ENCODE results near the genes PI4KA, TMEM191C and CCDC116.

- PRO-cap = no peak
These were observed 5.5 kb downstream of the SERPIND1 start for GRCh38 chr22:20778998-20780193.

- PRO-cap = no peak
These were observed 7.6 kb downstream of the SERPIND1 start for GRCh38 chr22:20781426-20782026.

DNA sequence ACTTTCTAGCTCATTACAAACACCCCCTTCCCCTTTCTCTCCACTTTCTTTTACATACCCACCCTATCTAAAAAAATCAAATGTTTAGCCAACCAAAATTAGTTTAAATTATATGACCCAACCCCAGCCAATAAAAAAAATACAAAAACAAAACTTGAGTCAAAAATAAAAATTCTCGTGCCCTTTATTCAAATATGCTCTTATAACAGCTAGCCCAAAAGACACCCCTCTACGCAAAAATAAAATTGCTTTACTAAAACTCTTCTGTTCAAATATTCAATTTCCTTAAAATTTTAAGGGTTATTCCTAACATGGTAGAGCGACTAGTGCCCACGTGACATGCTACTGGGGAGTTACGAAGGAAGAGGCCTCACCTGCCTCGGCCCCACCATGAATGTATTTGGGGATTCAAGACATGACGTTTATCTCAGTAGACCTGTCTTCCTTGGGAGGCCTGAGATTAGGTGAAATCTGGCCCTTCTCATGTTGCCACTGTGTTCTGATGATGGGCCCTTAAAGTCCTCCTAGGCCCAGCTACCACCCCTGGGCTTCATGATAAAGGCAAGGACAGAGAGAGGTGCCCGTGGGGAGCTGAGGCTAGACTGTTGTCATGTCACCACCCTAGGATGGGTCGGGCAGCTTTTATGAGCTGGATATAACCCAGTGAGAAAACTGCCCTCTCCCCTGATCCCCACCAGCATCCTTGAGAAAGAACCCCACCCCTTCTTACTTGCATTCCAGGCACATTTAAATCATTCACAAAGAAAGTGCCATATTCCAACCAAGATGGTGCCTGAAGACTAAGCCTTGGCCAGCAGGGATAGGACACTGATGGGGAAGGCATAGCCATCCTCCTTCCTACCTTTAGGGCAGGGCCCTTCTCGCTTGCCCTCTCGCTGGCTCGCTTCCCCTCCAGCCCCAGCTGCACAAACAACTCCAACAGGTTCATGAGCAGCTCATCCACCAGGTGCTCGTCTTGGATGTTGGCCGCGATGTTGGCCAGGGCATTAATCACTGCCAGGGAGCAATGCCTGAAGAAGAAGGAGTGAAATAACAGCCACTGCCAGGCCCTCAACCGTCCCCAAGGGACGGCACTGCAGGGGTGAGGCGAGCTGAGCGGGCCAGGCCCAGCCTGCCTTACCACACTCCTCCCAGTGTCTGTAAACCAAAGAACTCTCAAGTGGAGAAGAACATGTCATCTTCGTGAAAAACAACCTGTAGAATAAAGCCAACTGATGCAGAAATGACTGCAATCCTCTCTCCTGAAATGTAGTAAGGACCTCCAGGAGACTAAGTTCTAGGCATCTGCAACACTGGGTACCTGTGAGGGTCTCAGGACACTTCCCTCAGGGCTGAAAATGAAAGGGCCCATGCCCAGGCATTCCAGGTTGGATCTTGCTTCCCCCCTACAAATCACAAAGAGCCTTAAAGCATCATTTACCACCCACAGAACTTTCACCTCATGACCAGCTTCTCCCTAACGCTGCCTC is 21.9 kb downstream of the SERPIND1 start:
- PRO-cap = no peak

DNA sequence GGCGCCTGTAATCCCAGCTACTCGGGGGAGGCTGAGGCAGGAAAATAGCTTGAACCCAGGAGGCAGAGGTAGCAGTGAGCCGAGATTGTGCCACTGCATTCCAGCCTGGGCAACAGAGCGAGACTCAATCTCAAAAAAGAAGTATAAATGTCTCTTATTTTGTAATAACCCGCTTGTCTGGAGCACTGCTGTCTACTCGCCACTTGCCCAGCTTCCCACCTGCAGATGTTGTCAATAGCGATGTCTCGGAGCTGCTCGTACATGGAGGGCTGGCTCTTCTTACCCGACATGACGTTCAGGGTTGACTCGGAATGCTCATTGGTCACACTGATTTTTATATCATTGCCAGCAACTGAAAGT is 27.8 kb downstream of the SERPIND1 start:
- PRO-cap = no peak

GRCh38 chr22:20858195-20858939 is at the start of gene PI4KA:
Gene PI4KA, minus strand, starts transcription at chr22:20858811.
- PRO-cap = bidirectional peak, plus-strand start at chr22:20858526, minus-strand start at chr22:20858379; bidirectional peak, plus-strand start at chr22:20859093, minus-strand start at chr22:20858761

GRCh38 chr22:20867115-20868359 is 8.7 kb downstream of the SNAP29 start:
- PRO-cap = no peak

DNA sequence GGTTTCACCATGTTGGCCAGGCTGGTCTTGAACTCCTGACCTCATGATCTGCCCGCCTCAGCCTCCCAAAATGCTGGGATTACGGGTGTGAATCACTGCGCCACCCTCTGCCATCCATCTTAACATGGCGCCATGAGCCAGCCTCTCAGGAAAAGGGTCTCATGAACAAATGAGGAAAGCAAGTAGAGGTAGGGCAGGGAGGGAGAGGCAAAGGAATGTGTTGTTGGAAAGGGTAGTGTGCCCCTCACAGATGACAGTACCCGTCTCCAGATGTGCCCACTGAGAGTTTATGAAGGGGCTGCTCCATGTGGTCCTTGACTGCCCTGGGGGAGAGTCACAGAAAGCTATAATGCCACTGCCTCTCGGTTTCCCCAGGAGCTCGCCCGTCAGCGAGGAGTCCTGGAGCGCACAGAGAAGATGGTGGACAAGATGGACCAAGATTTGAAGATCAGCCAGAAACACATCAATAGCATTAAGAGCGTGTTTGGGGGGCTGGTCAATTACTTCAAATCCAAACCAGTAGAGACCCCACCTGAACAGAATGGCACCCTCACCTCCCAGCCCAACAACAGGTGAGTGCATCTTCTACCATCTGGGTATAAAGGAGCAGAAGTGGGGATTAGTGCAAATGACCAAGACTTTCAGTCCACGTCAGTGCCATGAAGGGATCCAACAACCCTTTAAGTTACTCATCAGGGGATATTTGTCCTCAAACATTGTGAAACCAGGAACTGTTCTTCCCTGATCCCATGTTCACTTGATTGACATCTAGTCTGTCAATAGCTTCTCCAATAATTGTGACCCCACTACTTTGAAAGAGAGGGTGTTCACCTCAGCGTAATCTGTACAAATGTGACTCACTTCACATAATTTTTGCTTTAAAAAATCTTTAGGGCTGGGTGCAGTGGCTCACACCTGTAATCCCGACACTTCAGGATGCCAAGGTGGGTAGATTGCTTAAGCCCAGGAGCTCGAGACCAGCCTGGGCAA is 11.4 kb downstream of the SNAP29 start:
- PRO-cap = no peak

GRCh38 chr22:20933567-20934247 is 16.5 kb downstream of the CRKL start:
- PRO-cap = no peak

DNA sequence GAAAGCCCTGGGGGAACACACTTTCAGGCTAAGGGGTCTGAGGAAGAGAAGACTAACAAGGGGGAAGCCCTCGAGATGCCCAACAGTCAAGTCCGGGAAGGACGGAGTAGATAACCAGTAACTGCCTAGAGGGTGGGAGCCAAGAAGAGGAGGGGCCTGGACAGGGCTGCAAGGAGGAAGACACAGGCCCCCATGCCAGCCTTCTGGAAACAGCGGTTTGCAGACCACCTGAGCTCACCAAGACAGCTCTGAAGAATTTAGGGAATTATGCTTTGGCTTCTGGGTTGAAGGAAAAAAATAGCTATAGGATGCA is 9.0 kb upstream of the AIFM3 start:
- PRO-cap = no peak

GRCh38 chr22:20994267-20995258 is 7.4 kb downstream of the THAP7 start:
- PRO-cap = no peak

DNA sequence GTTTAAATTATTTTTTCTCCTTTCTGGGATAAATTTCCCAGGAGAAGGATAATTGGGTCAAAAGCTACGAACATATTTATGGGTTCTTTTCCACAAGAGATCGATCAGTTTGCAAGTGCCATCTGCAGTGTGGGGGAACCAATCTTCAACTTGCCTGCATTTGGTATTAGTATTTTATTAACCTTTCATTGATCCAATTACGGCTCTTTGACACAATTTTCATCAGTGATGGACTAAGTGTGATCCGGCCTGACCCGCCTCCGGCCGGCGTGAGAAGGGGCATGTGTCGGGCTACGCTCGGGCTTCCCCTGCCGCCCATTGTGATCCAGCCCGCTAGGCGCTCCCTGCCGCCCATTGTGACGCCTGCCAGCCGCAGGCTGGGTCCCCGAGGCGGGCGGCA is at the start of gene TMEM191C:
Gene TMEM191C (plus strand): TSS at position 350 of the 400 bp plus-strand sequence.
- PRO-cap = no peak

DNA sequence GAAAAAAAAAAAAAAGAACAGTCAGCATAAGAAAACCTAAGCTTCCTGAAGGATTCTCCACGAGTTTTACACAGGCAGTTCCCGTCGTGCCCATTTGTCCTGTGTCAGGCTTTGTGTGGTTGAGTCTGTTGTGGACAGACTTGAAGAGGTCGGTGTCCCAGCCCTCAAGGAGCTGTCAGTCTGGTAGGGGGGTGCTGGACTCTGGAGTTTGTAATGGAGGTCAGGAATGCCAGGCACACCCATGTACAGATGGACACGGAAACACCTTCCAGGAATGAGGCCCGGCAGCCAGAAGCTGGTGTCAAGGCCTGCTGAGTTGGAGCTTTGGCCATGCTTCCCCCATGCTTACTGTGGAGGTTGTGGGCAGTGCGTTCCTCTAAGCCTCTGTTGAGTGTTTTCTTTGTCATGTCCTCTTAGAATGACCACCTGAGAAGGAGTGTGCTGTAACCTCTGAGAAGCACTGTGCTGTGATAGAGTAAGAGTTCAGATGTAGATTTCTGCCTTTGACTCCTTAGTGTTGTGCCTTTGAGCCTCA is 10.9 kb downstream of the UBE2L3 start:
- PRO-cap = no peak

GRCh38 chr22:21626894-21627529 is 2.8 kb downstream of the YDJC start:
- PRO-cap = no peak

GRCh38 chr22:21632339-21633129 is at the start of gene CCDC116:
Gene CCDC116, plus strand, starts transcription at chr22:21632760.
- PRO-cap = no peak

GRCh38 chr22:21779463-21780602 is 44.2 kb upstream of the YPEL1 start:
- PRO-cap = no peak

DNA sequence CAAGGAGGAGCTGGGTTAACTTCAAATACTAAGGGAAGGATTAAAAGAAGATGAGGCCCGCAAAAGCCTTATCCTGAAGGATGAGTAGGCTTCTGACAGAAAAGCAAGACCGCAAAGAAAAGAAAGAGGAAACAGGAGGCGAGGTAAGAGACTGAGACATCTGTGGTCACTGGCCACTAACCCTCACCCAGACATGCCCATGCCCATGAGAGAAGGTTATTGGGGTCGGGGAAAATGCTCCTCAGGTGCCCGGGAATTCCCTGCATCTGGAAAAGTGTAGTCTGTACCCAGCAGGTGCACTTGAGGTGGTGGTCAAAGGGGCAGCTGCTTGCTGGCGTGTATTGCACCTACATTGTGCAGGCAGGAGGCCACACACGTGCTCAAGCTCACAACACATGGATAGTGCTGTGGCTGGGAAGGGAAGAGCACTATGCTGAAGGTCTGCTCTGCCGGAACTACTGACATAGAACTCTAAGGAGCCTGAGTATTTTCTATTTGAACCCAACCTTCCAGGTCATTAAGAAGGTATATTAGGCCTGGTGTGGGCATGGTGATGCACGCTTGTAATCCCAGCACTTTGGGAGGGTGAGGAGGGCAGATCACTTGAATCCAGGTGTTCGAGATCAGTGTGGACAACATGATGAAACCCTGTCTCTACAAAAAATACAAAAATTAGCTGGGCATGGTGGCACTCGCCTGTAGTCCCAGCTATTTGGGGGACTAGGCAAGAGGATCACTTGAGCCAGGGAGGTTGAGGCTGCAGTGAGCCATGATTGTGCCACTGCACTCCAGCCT is 50.2 kb downstream of the MAPK1 start:
- PRO-cap = no peak

DNA sequence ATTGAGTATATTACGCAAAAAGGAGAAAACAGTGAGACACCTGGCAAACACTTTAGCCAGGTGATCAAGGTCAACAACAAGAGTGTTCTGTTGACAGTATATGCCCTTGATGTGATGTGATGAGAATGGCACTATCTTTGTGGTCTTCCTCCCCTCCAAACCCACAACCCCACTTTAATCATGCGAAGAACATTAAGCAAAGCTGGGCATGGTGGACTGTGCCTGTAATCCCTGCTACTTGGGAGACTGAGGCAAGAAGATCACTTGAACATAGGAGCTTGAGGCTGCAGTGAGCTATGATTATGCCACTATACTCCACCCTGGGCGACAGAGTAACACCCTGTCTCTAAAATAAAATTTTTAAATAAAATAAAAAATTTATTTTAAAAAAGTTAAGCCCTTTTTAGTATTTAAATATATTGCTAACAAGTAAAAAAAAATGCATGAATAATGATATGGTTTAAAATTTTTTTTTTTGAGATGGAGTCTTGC is 25.9 kb downstream of the MAPK1 start:
- PRO-cap = no peak

DNA sequence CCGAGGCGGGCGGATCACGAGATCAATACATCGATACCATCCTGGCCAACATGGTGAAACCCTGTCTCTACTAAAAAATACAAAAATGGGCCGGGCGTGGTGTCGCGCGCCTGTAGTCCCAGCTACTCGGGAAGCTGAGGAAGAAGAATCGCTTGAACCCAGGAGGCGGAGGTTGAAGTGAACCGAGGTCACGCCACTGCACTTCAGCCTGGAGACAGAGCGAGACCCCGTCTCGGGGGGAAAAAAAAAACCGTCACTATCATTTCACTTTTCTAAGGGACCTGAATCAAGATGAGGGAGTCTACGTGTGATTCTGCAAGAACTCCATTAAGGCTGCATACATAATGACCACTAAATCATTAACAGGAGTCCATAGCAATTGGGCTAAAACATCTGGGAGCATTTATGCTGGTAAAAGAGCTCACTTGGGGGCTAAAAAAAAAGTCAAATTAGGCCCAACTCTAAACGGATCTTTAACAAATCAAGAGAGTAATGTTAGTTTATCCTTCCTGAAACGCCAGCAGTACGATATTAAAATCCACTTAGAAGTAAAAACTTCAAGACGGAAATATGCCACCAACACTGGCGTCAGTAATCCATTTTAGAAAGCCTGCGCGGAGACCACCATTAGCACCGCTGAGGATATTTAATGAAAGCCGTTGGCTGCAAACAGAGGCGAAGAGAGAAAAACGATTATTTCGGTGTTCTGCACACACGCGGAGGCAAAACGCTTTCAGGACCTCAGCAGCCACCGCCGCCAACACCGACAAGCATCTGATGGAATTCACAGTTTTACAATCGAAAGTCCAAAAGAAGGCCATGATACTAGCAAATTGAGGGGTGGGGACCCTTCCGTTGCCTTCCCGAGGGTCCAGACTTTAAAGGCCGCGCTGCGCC is 1.0 kb downstream of the MAPK1 start:
- PRO-cap = no peak

GRCh38 chr22:22037245-22037787 is 54.7 kb upstream of the TOP3B start:
- PRO-cap = no peak

- PRO-cap = no peak
These were observed 41.7 kb downstream of the VPREB1 start for GRCh38 chr22:22286106-22286949.

Data from progenitor cell of endocrine pancreas (in vitro differentiated cells).